ENCODE measurements around the genes ZNG1A and DOCK8.

DNA sequence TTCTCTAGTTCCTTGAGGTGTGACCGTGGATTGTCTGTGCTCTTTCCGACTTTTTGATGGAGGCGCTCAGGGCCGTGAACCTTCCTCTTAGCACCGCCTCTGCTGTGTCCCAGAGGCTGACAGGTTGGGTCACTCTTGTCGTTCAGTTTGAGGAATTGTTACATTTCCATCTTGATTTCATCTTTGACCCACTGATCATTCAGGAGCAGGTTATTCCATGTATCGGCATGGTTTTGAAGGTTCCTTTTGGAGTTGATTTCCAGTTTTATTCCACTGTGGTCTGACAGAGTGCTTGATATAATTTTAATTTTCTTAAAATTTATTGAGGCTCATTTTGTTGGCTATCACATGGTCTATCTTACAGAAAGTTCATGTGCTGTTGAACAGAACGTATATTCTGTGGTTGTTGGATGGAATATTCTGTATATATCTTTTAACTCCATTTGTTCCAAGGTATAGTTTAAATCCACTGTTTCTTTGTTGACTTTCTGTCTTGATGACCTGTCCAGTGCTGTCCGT, 8.6 kb upstream of the FOXD4 start:
- PRO-cap: no peak

DNA sequence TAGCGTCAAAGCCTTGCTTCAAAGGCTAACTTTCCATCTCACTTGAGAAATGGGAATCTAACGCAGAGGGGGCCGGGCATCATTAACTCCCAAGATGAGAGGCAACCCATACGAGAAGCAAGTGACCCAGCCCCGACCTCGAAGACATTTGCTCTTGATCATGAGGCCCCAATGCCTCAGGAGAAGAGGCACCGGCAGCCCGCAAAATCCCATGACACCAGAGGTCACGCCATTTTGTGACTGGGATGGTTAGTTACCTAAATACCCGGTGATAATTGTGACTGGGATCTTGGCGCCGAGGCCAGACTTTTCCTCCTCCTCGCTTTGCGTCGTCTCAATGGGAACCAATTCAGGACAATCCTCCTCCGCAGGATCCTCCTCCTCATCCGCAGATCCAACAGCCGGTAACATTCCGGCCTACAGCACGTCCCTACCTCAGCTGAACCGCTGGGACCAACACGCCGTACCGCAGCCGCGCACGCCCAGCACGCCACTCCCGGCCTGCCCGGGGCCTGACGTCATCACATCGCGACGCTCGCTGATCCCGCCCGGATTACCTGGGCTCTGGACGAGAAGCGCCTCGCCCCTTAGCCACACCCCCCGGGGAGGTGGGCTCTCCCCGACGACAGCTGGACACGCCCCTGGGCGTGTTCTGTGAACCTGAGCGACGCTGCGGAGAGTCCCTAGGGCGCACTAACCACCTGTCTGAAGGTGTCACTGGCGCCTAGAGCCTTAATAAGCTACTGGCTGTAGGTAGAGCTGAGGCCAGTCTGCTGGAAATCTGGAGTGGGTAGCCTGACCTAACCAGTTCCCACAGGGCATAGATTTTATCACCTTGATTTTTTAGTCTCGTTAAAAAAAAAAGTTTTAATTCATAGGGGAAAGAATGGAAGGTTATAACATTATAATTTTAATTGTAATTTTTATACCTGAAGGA, at the start of gene ZNG1A:
Gene ZNG1A, minus strand, starts transcription at position 498 of the 937 bp plus-strand sequence.
- PRO-cap: no peak

DNA sequence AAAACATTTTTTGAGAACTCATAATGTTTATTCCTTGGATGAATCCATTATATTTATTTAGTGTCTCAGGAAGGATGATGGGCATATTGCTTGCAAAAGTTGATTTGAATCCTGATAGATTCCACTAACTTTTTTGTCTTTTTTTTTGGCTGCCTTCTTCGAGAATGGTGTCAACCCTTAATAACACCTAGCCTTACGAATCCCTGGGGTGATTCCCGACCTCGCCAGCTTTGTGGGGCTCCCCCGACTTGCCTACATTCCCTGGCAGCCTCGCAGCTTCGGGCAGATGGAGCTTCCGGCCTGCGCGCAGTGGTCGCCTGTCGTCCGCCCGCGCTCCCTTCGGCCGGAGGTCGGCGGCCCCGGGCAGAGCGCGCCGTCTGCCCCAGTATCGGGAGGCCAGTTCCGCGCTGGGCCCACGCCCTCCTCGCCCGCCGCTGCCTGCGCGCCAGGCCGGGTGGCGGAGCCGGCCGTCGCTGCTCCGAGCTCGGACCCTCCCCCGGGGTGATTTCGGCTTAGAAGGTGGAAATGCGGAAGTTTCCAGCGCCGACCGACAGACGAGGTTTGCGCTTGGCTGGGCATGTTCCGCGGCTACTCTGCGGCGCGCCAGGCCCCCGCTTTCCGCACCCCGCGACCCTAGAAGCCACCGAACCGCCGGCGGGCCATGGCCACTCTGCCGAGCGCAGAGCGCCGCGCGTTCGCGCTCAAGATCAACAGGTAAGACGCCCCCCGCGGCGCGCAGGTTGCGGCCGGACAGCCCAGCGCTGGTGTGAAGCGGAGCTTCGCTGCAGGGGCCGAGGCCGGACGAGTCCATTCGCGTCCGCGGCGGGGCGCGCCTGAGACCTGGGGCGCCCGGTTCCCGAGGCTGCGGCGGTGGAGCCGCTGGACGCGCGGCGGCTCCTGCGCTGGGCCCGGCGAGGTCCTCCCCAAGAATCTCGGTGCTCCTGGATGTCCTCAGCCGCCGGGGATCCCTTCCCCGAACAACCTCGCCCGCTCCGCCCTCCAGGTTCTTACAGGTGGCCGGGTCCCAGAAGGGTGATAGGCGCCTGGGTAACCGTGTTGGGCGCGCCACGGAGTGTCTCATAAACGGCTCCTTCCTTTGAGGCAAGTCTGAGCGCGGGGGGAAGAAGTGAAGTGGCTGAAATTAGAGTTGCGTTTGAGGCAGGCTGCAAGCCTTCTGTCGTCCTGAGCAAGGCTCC, at the start of gene DOCK8:
Gene DOCK8, plus strand, starts transcription at position 550 of the 1,196 bp plus-strand sequence.
- PRO-cap: unidirectional peak, plus-strand start at position 285 of the sequence; bidirectional peak, plus-strand start at position 388 of the sequence, minus-strand start at position 390 of the sequence; bidirectional peak, plus-strand start at position 553 of the sequence, minus-strand start at position 563 of the sequence

GRCh38 chr9:227264-227780, 12.7 kb downstream of the DOCK8 start:
- PRO-cap: no peak

DNA sequence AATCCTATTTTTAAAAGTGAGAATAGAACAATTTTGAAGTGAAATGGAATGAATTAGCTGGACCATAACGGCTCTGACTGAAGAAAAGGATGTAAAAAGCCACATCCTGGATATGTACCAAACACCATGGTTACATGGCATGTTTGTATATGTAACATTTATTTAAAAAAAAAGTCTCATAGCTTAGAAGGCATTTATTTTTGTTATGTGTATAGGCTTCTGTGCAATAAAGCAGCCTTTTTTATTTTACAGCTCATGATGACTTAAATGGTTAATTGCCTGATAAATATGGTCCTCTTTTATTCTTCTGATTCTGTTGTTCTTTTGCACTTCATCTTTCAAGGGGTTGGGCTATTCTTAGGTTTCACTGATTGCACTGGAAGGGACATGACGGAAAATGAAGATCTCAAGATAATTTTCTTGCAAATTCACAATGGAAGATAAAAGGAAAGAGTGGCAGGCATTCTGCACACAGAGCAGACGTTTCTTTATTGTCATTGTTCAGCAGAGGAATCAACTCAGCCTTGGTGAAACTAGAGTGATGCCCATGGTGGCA, 63.1 kb downstream of the DOCK8 start:
- PRO-cap: no peak

- PRO-cap: no peak
Observed at GRCh38 chr9:286272-286795, 71.7 kb downstream of the DOCK8 start.

GRCh38 chr9:468964-469199, 35.6 kb upstream of the KANK1 start:
- PRO-cap: no peak

DNA sequence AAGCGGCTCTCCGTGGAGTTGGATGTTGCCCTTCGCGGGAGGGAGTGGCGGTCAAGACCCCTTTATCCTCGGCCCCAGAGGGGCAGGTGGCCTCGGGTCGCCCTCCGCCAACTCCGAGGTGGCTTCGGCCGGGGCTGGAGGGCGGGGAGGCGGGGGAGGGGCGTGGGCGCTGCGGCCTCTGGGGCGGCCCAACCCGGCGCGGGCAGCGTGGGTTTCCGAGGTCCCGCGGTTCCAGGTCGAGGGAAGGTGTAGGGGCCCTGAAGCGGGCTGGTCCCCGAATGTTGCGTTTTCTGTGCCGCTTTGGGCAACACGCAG, 664 bp downstream of the KANK1 start:
- PRO-cap: unidirectional peak, minus-strand start at position 115 of the sequence

- PRO-cap: no peak
Observed at GRCh38 chr9:683290-683770, 158.2 kb upstream of the DMRT1 start.

DNA sequence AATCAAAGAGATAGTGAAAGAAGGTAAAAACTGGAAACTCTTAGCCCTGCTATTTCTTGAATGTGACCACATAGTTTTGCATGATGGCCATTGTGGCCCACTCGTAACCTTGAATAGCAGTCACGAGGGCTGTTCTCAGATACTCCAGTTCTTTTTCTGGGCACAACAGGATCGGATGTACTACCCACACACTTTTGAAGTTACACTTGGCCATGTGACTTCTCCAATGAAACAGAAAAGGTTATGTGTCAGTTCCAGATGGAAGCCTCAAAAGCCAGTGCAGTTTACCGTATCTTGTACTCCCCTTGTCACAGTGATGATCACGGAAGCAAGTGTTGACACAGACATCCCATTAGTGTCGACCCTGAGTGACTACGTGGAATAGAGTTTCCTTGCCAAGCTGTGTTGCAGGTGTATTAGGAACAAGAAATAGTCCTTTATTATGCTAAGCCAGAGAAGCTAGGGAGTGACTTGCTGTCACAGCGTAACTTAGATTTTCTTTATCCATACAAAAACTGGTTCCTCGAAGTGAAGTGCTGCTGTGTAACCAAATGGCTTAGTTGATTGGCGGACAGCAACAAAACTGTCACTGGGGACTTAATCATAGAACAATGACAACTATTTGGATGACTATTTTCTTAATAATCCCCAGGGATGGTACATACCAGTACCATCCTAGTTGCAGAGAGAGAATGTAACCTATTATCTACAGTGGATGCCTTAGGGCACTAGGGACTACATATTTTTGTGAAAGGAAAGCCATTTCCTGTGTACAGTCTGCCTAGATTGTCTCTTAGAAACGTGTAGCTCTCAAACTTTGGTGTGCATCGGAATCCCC, 90.2 kb upstream of the DMRT1 start:
- PRO-cap: no peak

- PRO-cap: unidirectional peak, minus-strand start at chr9:1052527
Observed at GRCh38 chr9:1052418-1052746, 2.2 kb downstream of the DMRT2 start.

- PRO-cap: no peak
Observed at GRCh38 chr9:2043383-2044736, 28.7 kb downstream of the SMARCA2 start.

GRCh38 chr9:2053770-2054399, 38.7 kb downstream of the SMARCA2 start:
- PRO-cap: no peak

DNA sequence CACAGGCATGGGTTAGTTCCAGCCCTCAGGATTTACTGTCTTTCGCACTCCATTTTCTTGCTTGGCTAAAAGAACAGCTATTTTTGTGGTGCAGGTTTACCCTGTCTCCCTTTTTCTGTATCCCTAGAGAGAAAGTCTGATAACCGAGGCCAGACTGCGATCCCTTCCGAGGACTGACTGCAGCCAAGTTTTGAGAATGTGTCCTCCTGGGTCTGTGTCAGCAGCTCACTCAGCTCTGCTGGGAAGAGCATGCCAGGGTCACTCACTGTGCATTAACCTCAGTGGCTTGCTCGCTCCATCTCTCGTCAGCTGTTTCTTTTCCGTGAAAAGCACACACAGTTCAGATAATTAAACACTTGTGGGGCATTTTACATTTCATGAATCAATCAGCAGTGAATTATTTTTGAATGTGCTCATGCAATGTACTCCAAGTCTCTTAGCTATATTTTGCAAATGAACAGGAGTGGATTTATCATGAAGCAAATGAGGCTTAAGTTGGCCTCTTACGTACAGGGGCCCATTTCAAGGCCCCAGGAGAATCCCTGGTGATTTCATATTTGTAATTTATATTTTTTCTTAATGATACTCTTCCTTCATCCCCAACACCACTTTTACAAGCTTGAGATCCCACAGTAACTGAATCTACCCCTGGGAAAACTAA, 252.1 kb downstream of the SMARCA2 start:
- PRO-cap: no peak

GRCh38 chr9:2469656-2470460, 151.7 kb upstream of the VLDLR start:
- PRO-cap: no peak

DNA sequence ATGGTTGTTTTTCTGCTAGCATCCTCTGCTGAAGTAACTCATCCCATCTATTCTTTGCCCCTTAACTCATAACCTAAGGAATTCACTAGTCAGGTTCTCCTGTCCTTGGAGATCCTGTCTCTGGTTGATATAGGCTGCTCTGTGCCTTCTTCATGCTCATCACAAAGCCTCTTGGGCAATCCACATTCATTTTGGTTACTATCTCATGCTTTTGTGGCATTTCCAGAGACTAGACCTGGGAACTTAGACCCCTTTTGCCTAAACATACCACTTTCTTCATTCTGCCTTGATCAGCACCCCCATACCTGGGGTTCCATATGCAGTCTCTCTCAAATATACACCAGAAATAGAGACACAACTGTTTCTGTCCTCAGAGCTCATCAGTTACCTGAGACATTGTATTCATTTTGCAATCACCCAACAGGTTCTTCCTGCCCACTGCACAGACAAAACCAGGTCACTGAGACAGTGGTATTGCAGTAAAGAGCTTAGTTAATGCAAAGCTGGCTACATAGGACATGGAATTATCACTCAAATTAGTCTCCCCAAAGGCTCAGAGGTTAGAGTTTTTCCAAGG, 40.7 kb downstream of the KCNV2 start:
- PRO-cap: no peak

DNA sequence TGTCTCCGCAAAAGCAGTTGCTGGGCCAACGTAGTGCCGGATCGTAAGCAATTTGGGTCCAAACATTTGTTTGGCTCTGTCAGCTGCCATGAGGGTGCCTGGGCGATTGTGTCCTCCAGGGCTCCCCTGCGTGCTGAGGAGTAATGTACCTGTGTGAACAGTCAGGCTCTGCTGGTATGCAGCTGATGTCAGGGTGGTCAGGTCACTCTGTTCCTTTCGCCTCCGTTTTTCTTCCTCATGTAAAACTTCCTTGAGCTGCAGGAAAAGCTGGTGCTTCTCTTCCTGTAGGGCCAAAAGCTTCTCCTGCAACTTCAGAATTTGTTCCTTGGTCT, 32.0 kb upstream of the PUM3 start:
- PRO-cap: no peak

GRCh38 chr9:3224647-3225355, 301.0 kb downstream of the RFX3 start:
- PRO-cap: no peak

GRCh38 chr9:3475210-3475912, 50.4 kb downstream of the RFX3 start:
- PRO-cap: no peak

DNA sequence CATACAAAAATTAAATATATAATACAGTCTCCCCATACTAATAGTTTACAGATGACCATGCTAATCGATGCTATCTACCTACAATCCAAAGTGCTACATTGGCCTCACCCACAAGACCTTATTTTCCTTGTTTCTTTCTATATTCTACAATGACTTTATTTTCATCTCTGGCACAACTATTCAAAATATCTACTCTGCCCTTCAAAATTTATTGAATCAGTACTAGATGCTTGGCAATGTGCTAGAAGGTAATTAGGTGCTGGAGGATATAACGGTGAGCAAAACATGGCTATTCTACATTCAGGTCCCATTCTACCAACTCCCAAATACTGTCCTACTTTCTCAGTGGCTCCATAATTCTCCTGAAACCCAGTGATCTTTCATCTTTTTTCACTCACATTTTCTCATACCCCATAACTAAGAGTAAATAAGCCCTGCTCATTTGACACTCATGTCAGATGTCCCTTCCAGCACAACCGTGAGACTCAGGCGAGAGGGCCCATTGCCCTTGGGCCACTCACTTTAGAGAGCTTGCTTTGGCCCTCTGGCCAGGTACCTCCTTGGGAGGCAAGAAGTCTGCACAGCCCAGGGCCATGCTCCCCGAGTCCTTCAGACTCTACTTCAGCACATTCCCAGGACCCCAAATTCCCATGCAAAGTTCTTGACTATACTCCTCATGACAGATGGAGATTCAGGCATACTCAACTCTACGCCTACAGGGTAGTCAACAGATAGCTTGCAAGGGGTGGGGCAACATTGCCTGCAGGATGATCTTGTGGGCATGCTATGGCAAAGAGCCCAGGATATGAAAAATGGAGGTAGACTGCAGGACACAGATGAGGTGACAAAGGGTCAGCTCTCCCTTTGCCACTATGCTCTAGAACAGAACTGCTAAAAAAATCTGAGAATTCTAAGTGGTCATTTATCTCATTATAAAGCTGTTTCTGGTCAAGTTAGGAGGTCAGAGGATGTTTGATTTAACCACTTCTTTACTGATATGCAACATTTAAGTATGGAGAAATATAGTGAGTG, 33.6 kb downstream of the RFX3 start:
- PRO-cap: no peak